ENCODE results near the genes DUSP6 and LUM.

DNA sequence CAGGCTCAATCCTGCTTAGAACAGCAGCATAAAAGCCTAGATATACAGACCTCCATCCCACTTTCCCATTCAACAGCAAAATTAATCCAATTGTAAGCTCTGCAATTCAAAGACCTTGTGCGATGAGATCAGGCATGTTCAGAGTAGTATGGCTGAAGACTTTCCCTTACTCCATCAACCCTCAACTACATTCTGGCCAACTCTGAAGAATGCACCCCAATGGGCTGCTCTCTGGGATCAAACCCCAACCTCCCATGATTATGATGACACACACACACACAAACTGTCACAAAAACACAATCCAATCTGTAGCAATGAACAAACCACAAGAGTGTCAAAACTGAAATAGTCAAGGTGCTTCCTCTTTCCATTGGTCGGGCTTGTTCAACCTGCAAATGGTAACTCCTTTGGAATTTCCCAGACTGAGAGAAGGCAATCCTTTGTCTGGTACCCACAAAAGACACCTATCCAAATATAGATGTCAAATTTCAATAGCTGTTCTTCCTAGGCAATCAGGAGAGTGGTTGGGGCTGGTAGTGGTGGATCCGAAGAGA, 191.8 kb downstream of the KITLG start:
CAGE:
- cytosol, long polyA minus RNA, result no peak
- cytosol, long polyA plus RNA, result no peak
- long polyA plus RNA, result no peak
- nucleus, long polyA minus RNA, result no peak
- nucleus, long polyA plus RNA, result no peak

GRCh38 chr12:89019394-89020131, 332.7 kb downstream of the DUSP6 start:
CAGE:
- cytosol, long polyA minus RNA, result no peak
- cytosol, long polyA plus RNA, result no peak
- long polyA plus RNA, result no peak
- nucleus, long polyA minus RNA, result no peak
- nucleus, long polyA plus RNA, result no peak

DNA sequence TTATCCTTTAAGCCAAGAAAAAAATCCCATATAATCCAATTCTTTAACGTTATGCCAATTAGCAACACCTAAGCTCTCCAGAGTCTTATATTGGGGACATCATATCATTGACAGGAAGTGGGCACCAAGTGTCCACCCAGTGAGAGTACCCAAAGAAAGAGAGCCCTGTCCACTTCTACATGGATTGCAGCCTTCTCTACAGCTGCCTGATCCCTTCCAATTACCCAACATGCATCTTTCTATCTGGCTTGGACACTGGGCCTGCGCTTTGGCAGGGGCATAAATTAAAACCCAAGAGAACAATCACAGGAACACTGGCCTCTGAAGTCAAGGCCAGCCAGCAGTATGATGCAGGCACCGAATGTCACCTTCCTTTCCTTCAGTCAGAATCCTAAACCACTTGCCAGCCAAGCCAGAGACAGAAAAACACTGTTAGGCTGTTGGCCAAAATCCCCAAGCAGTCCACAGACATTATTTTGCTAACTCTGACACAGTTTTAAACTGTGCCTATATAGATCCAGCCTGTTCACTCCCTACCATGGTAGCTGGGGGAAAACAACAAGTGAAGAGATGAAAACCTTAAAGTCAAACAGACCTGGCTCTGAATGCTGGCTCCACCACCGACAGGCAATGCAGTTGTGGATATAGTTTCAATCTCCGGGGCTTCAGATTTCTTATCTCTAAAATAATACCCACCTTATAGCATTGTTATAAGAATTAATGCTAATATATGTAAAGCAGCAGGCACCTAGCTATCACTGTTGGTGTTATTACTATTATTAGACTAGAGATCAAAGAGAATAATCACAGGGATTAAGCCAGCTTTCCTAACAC, 113.6 kb downstream of the DUSP6 start:
CAGE:
- cytosol, long polyA minus RNA, result no peak
- cytosol, long polyA plus RNA, result no peak
- long polyA plus RNA, result no peak
- nucleus, long polyA minus RNA, result no peak
- nucleus, long polyA plus RNA, result no peak

DNA sequence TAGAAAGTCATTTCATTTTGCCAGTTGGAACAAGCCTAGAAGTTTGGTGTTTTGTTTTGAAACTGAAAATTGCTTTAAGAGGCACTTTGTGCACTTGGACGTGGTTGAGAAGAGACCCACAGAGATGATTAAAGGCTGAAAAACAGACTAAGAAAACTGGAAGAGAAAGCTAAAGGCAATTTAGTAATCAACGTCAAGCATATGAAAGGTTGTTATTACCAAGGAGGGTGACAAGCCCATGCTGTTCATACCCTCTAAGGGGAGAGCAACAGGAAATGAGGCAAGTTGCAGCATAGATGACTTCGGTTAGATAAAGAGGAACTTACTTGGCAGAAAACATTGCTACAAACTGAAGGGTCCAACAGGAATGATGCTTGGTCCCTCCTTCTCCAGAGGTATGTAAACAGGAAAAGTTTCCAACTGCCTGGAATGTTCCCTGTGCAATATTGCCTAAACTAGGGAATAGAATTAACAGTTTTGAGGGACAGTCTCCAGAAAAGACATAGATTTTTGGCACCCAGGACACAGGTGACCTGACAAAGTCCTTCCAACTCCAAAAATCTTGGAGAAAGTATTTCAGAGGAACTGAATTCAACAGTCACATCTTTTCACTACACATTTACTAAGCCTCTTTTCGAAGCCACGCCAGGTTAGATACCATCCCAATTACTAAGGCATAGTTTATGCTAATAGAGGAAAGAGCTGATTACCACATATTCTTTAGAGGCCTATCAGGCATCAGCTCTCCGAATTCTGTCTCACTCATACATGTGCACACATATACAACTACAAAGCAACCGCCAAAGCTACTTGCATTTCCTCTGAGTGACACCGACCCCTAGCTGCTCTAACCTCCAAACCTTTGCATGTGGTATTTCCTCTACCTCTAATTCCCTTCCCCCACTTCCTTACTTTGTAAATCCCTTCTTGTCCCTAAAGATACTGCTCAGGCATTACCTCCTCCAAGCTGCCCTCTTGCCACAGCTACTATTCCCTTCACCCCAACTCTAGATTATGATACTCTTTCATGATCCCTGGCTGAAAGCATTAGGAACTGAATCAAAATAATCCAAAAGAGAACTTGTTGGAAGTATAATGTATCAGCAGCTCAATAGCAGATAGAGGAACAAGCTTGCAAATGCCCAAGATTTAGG, 107.4 kb downstream of the DUSP6 start:
CAGE:
- cytosol, long polyA minus RNA, result no peak
- cytosol, long polyA plus RNA, result no peak
- long polyA plus RNA, result no peak
- nucleus, long polyA minus RNA, result no peak
- nucleus, long polyA plus RNA, result no peak

DNA sequence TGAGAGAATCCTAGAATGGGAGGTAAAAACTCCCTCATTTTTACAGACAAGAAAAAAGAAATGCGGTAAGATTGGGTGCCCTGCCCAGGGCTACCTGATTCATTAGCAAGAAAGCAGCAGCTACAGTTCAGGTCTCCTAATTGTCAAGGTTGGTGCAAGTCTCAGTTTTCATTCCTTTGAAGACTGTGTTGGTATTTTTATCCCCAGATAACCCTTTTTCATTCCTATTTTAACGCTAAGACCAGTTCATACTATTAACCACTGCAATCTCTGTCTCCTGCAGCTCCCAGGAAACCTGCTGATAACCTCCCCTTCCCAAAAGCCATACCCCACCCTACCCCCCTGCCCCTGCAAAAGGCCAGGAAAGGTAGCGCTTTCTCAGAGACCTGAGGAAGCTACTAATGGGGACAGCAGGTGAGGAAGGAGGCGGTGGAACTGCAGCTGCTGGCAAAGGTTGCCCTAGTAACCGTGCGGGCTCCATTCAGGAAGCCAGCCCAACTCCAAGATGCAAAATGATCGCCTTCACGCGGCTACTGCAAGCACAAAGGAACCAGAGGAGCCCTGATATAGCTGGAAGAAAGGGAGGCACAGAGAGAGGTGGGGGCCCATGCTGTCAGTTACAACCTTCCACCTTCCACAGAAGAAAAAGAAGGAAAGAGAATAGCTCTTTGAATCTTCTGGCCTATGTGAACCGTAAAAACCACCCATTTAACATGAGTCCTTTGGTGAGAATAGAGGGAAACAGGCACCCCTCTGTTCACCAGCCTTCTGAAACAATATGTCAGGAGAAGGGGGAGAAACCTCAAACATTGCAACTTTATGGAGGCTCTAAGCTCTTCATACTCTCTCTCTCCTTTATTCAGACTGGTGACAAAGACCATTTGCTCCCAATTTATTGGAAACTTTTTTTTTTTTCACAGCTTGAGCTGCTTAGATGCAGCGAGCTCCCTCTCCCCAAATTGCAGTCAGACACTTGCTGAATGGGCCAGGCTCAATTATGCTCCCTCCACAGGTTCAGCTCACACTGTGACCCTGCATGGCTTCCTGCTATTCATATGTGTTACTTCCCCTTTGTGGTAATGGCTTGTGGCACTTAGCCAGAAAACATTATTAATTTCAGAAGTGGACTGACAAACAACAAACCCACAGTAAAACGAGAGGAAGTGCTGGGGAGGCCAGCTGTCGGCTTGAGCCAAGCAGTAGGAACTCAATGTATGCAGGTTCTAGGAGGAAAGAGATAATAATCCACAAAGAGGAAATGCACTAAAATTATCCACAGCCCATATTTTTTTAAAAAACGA, 6.4 kb downstream of the DUSP6 start:
CAGE:
- cytosol, long polyA minus RNA, result no peak
- cytosol, long polyA plus RNA, result no peak
- long polyA plus RNA, result no peak
- nucleus, long polyA minus RNA, result no peak
- nucleus, long polyA plus RNA, result no peak

CAGE:
- cytosol, long polyA minus RNA, result start-site peak on the minus strand at chr12:89352261-89352297, 89 reads; start-site peak on the minus strand at chr12:89352391-89352466, 244 reads
- cytosol, long polyA plus RNA, result start-site peak on the minus strand at chr12:89352262-89352478, 726 and 85 reads in 2 replicates
- long polyA plus RNA, result start-site peak on the minus strand at chr12:89352253-89352479, 2,391 and 1,811 reads in 2 replicates
- nucleus, long polyA minus RNA, result start-site peak on the minus strand at chr12:89352263-89352297, 101 reads; start-site peak on the minus strand at chr12:89352379-89352498, 1,277 reads
- nucleus, long polyA plus RNA, result start-site peak on the minus strand at chr12:89352252-89352481, 1,380 and 1,583 reads in 2 replicates
These were observed at the start of gene DUSP6 for GRCh38 chr12:89352136-89352574. DUSP6 (minus strand) TSS chr12:89352501.

DNA sequence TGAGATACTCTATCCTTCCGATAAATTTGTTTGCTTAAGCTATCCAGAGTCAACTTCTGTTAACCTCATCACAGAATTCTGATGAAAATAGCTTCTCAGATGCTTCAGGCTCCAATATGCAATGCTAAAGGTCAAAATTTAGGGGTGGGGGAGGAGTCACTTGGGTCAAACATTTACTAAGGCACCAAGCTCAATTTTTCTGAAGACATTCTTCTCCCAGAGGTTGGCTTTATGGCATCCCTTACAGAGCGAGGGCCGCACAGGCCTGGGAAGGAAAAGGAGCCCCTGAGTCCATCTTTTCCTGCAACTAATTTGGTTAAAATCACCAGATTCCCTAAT, 27.2 kb upstream of the DUSP6 start:
CAGE:
- cytosol, long polyA minus RNA, result no peak
- cytosol, long polyA plus RNA, result no peak
- long polyA plus RNA, result no peak
- nucleus, long polyA minus RNA, result no peak
- nucleus, long polyA plus RNA, result no peak

CAGE:
- cytosol, long polyA minus RNA, result no peak
- cytosol, long polyA plus RNA, result no peak
- long polyA plus RNA, result no peak
- nucleus, long polyA minus RNA, result no peak
- nucleus, long polyA plus RNA, result no peak
These were observed 30.7 kb upstream of the DUSP6 start for GRCh38 chr12:89382971-89383407.

GRCh38 chr12:89523324-89524352, 958 bp downstream of the GALNT4 start:
CAGE:
- cytosol, long polyA minus RNA, result no peak
- cytosol, long polyA plus RNA, result no peak
- long polyA plus RNA, result no peak
- nucleus, long polyA minus RNA, result no peak
- nucleus, long polyA plus RNA, result no peak

GRCh38 chr12:89525065-89525764, 619 bp upstream of the GALNT4 start:
CAGE:
- cytosol, long polyA minus RNA, result start-site peak on the minus strand at chr12:89525428-89525487, 10 reads; start-site peak on the minus strand at chr12:89525540-89525561, 14 reads
- cytosol, long polyA plus RNA, result no peak
- long polyA plus RNA, result start-site peak on the minus strand at chr12:89525429-89525552, 87 and 59 reads in 2 replicates
- nucleus, long polyA minus RNA, result start-site peak on the minus strand at chr12:89525409-89525620, 12 reads
- nucleus, long polyA plus RNA, result start-site peak on the plus strand at chr12:89525242-89525661, 9 and 9 reads in 2 replicates

GRCh38 chr12:89566729-89567036, 40.8 kb upstream of the POC1B start:
CAGE:
- cytosol, long polyA minus RNA, result no peak
- cytosol, long polyA plus RNA, result no peak
- long polyA plus RNA, result no peak
- nucleus, long polyA minus RNA, result no peak
- nucleus, long polyA plus RNA, result no peak

CAGE:
- cytosol, long polyA minus RNA, result no peak
- cytosol, long polyA plus RNA, result no peak
- long polyA plus RNA, result no peak
- nucleus, long polyA minus RNA, result no peak
- nucleus, long polyA plus RNA, result no peak
These were observed 1.4 kb upstream of the ATP2B1 start for GRCh38 chr12:89709889-89710543.

GRCh38 chr12:89951246-89951608, 242.6 kb upstream of the ATP2B1 start:
CAGE:
- cytosol, long polyA minus RNA, result no peak
- cytosol, long polyA plus RNA, result no peak
- long polyA plus RNA, result no peak
- nucleus, long polyA minus RNA, result no peak
- nucleus, long polyA plus RNA, result no peak

GRCh38 chr12:91111321-91111749, at the start of gene LUM:
LUM (minus strand) TSS chr12:91111494.
CAGE:
- cytosol, long polyA minus RNA, result no peak
- cytosol, long polyA plus RNA, result no peak
- long polyA plus RNA, result no peak
- nucleus, long polyA minus RNA, result no peak
- nucleus, long polyA plus RNA, result no peak

DNA sequence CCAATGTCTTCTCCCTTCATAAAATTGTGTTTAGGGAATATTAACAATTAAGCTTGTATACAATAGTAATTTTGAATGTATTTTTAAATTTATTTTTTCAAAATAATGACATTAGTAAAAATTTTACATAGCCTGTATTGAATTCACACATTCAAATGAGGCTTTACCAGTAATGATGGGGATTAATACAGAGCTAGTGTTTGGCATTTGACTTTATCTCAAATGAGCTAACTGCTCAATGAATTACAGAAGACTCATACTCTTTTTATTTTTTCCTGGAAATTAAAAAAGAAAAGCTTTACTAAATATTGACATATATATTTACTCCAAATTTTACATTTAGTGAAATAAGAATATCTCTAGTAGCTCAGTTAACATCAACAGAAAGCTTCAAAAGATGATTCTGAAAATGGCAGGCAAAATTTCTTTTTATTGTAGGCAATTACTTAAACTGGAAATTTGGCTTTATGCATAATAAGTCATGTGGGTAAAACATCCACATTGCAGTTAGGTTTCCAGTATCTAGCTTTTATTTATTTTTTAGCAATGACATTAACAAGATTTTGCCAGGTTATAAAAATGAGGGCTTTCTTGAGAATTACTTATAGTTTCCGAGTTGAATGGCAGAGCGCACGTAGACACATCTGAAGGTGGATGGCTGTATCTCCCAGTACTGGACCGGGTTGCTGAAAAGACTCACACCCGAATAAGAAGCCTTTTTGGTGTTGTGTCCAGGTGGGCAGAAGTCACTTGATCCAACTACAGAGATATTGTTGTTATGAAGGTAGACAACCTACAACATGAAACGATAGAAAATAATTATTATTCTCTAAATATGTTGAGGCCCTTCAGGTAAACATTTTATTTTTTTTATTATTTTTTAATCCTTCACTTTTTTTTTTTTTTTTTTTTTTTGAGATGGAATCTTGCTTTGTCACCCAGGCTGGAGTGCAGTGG, 34.4 kb upstream of the LUM start:
CAGE:
- cytosol, long polyA minus RNA, result no peak
- cytosol, long polyA plus RNA, result no peak
- long polyA plus RNA, result no peak
- nucleus, long polyA minus RNA, result no peak
- nucleus, long polyA plus RNA, result no peak

CAGE:
- cytosol, long polyA minus RNA, result no peak
- cytosol, long polyA plus RNA, result no peak
- long polyA plus RNA, result no peak
- nucleus, long polyA minus RNA, result no peak
- nucleus, long polyA plus RNA, result no peak
These were observed 890 bp upstream of the DCN start for GRCh38 chr12:91183560-91183853.

DNA sequence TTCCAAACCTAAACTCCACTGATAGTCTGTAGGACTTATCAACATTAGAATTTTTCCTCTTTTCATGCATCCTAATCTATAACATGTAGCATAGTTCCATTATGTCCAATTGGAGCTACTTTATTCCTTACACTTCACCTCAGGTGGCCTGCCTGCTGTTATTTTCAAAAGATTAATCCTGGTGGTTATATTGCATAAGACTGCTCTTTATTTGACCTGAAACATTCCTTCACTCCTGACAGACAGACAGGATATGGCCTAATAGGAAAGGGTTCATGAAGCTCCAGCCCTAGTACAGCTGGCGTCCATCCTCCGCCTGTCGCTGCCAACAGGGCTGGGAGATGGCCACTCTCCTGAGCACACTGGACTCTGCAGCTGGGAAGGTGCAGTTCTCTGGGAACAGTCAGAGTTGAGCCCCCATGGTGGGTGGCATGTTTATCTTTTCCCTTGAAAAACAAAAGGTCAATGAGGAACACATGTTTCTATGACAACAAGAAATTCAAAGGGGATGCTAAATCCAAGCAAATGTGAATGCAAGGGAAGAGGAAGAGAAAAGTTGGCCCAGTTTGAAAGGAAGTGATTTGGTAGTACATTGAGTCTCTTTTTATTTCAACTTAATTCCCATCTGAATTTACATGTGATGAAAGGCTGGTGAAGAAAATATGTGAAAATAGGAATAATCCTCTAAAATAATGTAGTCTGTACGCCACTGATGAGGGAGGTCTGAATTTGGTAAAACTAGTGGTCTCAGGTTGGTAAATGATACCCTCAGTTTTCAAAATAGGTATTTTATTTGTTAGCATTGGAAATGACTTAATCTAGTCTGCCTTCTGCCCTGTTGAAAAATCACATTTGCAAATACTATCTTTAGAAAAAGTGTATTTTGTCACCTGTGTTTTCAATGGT, 89.9 kb upstream of the DCN start:
CAGE:
- cytosol, long polyA minus RNA, result no peak
- cytosol, long polyA plus RNA, result no peak
- long polyA plus RNA, result no peak
- nucleus, long polyA minus RNA, result no peak
- nucleus, long polyA plus RNA, result no peak

DNA sequence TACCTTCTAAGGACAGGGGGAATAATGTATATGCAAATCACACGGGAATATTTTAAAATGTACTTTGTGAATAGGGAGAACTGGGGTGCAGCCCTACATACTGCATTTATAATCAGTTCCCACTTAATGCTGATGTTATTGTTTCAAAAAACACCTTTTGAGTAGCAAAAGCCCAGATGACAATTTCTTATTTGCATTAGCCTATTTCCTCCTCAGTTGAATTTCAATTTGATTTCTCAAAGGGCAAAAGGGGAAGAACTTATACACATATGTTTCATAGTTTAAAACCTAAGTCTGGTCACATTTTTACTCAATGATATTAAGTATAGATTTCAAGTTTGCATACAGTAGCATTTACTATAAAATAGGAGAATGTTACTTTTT, 367.6 kb downstream of the BTG1 start:
CAGE:
- cytosol, long polyA minus RNA, result no peak
- cytosol, long polyA plus RNA, result no peak
- long polyA plus RNA, result no peak
- nucleus, long polyA minus RNA, result no peak
- nucleus, long polyA plus RNA, result no peak

CAGE:
- cytosol, long polyA minus RNA, result no peak
- cytosol, long polyA plus RNA, result no peak
- long polyA plus RNA, result no peak
- nucleus, long polyA minus RNA, result no peak
- nucleus, long polyA plus RNA, result no peak
These were observed 67.4 kb downstream of the BTG1 start for GRCh38 chr12:92078078-92078780.

DNA sequence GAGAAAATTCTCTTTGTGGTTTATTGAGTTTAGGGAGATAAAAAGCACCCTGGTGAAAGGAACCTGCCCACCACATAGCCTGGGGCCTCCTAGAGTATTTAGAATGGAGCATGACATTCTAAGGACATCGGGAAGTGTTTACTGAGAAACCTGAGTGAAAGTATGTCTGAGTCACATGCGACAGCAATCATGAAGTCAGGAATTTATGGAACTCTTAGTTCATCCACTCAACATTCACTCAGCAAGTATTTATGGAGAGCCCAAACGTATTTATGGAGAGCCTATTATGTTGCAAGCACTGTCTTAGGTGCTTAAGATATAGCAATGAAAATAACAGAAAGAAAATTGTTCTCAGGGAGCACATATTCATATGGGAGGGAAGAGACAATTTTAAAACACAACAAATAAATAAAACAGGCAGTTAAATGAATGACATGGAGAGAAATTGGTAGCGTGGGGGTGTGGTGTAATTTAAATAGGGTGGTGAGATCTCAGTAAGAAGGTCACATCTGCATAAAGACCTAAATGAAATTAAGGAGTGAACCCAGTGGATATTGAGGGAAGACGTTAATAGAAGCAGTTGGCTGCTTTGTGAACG, 65.0 kb downstream of the BTG1 start:
CAGE:
- cytosol, long polyA minus RNA, result no peak
- cytosol, long polyA plus RNA, result no peak
- long polyA plus RNA, result no peak
- nucleus, long polyA minus RNA, result no peak
- nucleus, long polyA plus RNA, result no peak

Data from keratinocyte (primary cell).